ENCODE measurements around a stretch of chr2.

- PRO-cap, result no peak
Measured at GRCh38 chr2:10009373-10009806, 34.0 kb upstream of the KLF11 start.

- PRO-cap, result bidirectional peak, plus-strand start at chr2:10042867, minus-strand start at chr2:10042748; bidirectional peak, plus-strand start at chr2:10043572, minus-strand start at chr2:10043188
Measured at GRCh38 chr2:10042265-10043494, 670 bp upstream of the KLF11 start.

DNA sequence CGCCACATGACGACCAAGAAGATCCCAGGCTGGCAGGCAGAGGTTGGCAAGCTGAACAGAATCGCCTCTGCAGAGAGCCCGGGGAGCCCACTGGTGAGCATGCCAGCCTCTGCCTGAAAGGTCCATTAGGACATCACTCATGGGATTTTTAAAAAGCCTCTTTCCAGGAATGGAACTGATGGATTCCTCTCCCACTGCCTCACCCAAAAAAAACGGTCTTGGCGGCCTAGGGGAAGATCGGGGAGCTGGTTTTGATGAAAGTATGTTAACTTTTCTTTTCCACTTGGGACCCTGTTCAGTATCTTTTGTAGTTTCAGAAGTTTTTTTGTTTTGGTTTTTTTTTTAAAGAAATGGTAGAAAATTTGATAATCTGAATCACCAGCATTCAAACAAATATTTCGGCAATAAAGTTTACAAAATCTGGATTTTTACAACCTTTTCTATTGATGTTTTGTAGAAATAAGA lies 9.1 kb downstream of the KLF11 start:
- PRO-cap, result no peak

DNA sequence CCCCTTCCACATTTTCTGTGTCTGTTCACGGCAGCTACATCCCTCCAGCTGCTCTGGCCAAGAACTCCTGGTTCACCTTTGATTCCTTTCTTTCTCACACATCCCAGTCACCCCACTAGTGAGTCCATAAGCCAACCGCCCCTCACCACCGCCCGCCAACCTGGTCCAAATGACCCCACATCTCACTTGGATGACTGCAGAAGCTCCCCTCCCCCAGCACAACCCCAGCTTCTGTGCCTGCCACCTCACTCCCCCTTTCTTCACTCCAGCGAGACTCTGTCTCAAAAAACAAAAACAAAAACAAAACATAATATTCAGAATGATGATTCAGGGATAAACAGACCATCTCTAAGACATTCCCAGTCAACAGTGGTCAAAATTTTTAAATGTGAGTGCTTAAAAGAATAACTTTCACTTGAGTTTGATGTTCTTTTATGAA lies 3.2 kb downstream of the CYS1 start:
- PRO-cap, result no peak

- PRO-cap, result bidirectional peak, plus-strand start at chr2:10091470, minus-strand start at chr2:10091291
Measured at GRCh38 chr2:10091020-10091622, 10.9 kb upstream of the CYS1 start.

- PRO-cap, result no peak
Measured at GRCh38 chr2:10201379-10201829, 78.9 kb downstream of the RRM2 start.

GRCh38 chr2:10303694-10304452 lies 1.2 kb downstream of the HPCAL1 start:
- PRO-cap, result bidirectional peak, plus-strand start at chr2:10304274, minus-strand start at chr2:10304152

- PRO-cap, result no peak
Measured at GRCh38 chr2:10365710-10366103, 63.0 kb downstream of the HPCAL1 start.

DNA sequence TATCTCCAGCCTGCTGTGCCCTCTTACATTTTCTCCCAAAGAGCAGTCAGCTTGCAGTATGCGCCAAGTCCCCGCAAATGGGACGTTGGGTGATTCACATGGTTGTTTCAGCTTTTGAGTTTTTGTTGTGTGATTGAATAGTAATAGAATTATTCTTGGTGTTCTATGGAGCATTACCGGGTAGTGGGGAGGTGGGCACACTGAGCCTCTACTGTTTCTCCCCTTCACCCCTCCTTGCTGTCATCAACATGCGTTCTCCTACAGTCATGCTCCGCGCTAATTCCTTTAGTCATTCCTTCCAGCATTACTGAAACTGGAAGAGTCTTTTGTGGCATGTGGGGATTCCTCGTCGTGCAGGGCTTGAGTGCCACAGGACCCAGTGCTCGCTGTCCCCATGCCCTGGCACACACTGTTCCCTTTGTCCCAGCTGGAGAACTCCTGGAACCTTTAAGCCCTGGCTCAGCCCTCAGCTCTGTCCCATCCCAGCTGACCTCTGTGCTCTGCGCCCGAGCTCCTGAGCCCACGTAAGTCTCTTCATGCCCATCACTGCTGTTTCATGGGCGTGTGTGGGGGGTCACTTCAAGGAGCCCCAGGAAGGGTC lies 42.2 kb downstream of the ODC1 start:
- PRO-cap, result no peak

GRCh38 chr2:10550352-10550965 lies 102.3 kb upstream of the ODC1 start:
- PRO-cap, result unidirectional peak, plus-strand start at chr2:10550899

DNA sequence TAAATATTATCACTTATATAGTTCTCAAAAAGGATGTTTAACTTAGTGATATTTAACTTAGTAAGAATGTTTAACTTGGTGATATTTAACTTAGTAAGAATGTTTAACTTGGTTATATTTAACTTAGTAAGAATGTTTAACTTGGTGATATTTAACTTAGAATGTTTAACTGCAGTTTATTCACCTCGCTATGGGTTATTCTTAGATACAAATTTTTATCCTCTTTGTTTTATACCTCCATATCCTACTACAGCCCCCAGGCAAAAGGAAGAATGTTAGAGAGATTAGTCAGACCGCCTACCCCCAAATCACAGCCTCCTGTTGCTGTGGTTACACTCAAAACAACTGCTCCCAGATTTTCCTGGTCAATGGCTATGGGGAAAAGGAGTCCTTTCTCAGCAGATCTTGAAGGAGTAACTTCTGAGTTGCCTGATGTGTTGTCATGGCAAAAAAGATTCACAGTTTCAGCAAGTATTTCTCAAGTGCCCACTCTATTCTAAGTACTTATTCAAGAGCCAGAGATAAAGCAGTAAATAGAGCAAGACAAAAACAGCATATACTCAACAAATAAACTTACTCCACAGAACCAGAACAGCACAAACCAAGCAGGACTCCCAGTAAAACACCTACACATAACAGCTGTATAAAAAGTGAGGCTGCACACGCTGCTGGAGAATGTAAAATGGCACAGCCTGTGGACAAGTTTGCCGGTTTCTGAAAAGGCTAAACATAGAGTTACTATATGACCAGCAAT lies 104.9 kb downstream of the NOL10 start:
- PRO-cap, result no peak

- PRO-cap, result no peak
Measured at GRCh38 chr2:10642382-10643261, 47.2 kb downstream of the NOL10 start.

DNA sequence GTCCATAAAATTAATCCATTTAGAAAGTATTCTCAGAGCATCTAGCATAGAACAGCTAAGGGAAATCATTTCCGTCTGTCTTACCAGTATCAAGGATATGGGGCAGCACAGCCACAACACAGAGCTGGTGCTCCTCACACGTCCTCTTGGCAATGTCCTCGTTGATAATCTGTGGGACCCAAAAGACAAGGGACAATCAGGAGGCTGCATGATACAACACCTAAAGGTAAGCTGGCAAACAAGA lies 23.9 kb downstream of the PDIA6 start:
- PRO-cap, result no peak

GRCh38 chr2:11181810-11182446 lies 26.7 kb downstream of the SLC66A3 start:
- PRO-cap, result no peak

GRCh38 chr2:11307663-11308021 lies 36.8 kb downstream of the ROCK2 start:
- PRO-cap, result no peak

DNA sequence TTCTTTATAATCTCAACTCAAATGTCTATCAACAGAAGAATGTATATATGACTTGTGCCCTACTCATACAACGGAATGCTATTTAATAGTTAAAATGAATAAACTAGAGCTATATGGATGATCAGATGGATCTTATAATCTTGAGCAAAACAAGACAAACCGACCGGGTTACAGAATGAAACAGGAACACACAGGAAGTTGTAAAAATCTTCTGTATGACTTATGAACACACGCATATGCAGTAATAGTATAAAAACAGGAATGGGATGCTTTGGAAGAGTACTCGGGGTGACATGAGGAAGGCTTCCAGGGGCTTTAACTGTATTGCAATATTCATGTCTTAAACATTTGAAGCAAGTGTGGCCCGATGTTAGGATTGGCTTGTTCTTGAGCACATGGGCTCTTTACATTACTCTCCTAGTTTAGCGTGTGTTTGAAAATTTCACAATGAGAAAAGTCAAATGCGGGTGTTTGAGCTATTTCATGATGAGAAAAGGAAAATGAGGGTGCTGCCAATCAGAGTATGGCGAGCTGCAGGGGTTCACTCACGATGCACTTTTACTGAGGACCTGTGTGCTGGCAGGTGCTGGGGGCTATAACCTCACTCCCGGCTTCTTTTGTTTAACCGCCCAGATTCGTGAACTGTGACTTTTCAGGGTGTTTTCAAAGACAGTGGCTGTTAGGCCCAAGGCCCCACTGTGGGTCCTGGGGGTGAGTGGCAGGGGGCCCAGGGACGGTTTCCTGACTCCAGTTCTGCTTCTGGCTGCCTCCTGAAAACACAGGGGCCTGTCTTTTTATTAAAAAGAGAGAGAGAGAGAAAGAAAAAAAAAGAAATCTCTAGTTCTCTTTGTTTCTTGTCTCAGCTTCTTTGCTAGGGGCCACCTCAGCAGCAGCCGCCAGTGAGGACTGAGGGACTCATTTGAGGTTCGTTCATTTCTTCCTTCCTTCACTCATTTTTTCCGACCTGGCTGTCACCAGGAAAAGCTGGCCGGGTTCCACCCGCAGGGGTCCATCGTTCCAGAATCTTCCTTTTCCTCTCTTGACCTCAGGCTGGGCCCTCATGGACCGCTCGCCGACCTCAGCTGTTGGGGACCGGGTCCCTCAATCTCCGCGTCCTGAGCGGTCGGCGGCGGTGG lies 15.2 kb upstream of the E2F6 start:
- PRO-cap, result no peak

DNA sequence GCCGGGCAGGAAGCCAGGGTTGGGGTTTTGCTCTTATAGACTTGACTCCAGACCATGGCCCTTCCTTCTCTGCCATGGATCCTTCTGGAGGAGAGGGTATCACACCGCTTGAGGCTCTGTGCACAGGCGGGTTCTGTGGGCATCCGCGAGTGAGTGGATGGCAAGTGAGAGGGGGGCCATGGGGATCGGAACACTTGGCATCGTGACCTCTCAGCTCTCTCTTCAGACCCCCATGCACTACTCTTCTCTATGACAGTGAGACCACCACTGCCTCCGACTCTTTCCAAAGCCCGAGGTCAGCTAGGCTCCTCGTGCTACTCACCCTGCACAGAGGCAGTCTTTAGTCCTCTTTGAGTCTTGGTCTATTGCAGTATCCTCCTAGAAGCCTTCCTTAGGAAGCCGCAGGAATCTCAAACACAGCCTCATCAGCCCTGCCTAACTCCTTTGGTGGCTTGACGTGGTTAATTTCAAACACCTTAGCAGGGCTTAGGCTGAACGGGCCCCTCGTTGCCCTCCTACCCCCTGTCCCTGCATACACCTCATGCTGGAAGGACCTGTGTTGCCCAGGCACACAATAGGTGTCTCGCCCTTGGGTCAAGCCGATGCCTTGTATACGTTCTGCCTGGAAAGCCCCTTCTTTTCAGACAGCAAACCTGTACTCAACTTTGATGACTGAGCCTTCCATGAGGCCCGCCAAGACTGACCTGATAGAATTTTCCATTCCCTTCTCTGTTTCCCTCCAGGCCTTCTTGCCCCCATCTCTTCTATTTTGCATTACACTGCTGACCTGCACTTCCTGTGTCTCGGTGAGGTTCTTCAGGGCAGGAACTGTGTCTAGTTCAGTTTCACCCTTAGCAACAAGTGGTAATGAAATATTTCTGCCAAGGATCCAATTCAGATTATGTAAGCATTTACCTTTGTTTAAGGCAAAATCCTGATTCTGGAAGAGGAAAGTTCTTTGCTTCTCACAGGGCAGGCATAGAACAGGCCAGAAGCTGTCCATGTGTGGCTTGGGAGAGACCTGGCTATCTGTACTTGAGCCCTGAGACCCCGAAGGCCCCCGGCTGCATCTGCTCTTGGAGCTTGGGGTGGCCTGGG lies 7.8 kb downstream of the GREB1 start:
- PRO-cap, result no peak

- PRO-cap, result no peak
Measured at GRCh38 chr2:11569375-11569731, 35.5 kb downstream of the GREB1 start.

- PRO-cap, result no peak
Measured at GRCh38 chr2:11618294-11619017, 51.5 kb downstream of the NTSR2 start.

GRCh38 chr2:11680248-11680910 lies 10.4 kb upstream of the NTSR2 start:
- PRO-cap, result no peak